Body of pancreas (tissue), 2 donors: ENCODE results near the gene TTF1.

DNA sequence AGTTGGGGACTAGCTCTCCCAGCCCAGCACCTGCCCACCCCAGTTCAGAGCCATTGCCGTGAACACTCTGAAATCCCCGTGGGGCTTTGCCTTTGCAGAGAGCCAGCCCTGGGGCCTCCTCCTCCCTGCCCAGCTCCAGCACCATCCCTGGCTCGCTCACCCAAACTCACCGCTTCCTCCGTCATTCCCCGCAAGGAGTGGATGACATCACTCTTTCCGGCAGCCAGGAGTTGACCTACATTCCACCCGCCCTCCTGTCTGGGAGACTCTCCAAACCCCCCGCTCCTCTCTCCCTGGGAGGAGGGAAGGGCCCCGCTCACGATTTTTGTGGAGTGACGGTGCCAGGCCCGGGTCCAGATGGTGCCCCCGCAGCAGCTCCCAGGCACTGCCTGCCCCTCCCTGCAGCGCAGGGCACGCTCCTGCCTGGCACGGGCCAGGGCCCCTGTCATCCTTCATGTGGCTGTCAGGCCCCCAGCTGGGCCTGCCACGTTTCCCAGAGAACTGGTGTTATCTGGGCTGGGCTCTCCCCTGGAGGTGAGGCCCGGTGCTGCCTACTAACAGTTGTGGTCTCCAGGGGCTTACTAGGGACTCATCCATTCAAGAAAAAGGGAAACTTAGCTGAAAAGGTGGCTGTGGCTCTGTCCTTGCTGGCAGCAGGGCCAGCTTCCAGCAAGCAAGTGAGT lies 52.2 kb downstream of the NTNG2 start:
- PRO-cap, result bidirectional peak, plus-strand start at position 332 of the sequence, minus-strand start at position 149 of the sequence
- RAMPAGE, long total RNA, 2 experiments, result no peak in any of the 2 experiments

- PRO-cap, result unidirectional peak, minus-strand start at chr9:132243653
- RAMPAGE, long total RNA, 2 experiments, result no peak in any of the 2 experiments
Observed at GRCh38 chr9:132243296-132243865, 81.5 kb downstream of the NTNG2 start.

GRCh38 chr9:132318896-132319917 lies 35.6 kb downstream of the SETX start:
- PRO-cap, result no peak
- RAMPAGE, long total RNA, 2 experiments, result start-site peak on the minus strand in 1 of 2 experiments, at chr9:132319618-132319702 at its widest, 6 reads per replicate

DNA sequence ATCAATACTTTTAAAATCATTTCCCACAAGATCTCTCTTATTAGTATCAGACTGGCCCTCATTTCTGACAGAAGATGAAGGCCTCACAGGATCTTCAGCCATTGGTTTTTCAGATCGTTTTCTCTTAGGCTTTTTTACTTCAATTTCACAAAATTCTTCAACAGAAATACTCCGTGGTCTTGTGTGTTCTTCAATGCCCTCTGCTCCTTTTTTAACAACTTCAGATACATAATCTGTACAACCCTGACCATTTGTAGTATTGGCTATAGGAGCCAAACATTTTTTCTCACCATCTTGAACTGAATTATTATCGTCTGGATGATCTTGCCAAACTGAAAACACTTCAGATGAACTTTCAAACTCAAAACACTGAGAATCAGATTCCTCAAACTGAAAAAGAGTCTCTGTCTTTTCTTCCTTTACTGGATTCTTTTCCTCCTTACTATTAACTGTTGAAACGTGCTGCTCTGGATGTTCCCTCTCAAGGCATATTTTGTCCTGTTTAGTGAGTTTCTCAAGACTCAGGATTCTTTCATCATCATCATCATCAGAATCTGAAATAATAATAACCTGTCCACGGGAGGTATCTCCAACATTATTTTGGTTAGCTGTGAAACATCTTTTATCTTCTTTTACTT lies 26.7 kb downstream of the SETX start:
- PRO-cap, result no peak
- RAMPAGE, long total RNA, 2 experiments, result no peak in any of the 2 experiments

GRCh38 chr9:132383430-132384003 lies 23.1 kb downstream of the TTF1 start:
- PRO-cap, result no peak
- RAMPAGE, long total RNA, 2 experiments, result no peak in any of the 2 experiments

DNA sequence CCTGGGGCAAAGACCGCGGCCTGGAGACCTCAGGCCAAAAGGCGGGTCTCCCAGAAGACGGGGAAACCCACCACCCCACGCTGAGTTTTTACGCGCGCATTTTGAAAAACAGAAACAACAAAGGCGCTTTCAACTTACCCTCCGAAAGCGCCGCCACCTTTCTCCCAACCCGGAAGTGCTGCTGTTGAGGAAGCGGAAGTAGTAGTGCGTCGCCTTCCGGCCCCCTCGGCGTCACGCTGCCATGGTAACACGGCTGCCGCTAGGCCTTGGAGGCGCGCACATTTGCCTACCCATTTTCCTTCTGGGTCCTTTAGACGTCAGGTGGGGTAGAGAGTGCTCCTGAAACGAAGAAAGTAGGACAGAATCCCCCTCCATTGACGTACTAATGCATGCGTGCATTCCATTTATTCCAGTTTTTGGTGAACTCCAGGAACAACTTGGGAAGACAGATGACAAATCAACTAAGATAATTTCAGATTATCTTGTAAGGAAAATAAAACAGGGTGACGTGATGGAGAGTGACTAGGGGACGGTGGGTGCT lies at the start of gene TTF1:
TTF1 (minus strand) TSS at position 189 of the 541 bp plus-strand sequence.
- PRO-cap, result bidirectional peak, plus-strand start at position 247 of the sequence, minus-strand start at position 177 of the sequence
- RAMPAGE, long total RNA, 2 experiments, result start-site peak on the minus strand in 2 of 2 experiments, centred at position 173 of the sequence, 35 to 60 reads per replicate

- PRO-cap, result bidirectional peak, plus-strand start at chr9:132770348, minus-strand start at chr9:132770232
- RAMPAGE, long total RNA, 2 experiments, result no peak in any of the 2 experiments
Observed at GRCh38 chr9:132769947-132770862, 99.9 kb downstream of the GTF3C4 start.

GRCh38 chr9:132942059-132942305 lies 2.4 kb downstream of the TSC1 start:
- PRO-cap, result no peak
- RAMPAGE, long total RNA, 2 experiments, result no peak in any of the 2 experiments

DNA sequence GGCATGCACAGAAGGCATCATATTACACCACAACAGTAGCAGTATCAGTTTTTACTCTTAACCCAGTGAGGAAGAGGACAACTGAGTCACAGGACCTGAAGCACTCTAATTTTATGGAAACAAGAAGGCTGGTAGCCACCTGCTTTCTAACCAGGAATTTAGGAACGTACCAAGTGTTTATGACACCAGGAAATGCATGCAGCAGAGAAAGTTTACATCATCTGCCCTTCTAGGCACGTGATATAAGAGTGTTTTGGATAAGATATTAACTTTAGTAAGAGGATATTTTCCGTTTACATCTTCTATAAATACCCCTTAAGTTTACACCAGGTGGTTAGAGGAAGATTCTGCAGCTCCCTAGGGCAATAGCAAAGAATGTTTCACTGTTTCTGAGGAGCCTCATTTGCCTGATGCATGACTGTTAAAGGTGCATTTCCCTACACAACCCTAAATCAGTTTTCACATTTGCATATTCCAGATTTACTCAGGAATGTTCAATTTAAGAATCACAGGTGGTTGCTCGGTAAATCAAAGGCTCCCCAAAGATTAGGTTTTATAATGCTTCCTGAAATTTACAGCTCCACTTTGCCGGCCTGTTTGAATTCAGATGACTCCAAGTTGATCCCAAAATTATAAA lies 1.8 kb downstream of the TSC1 start:
- PRO-cap, result no peak
- RAMPAGE, long total RNA, 2 experiments, result no peak in any of the 2 experiments

- PRO-cap, result no peak
- RAMPAGE, long total RNA, 2 experiments, result no peak in any of the 2 experiments
Observed at GRCh38 chr9:133031596-133032136, 869 bp downstream of the GTF3C5 start.

DNA sequence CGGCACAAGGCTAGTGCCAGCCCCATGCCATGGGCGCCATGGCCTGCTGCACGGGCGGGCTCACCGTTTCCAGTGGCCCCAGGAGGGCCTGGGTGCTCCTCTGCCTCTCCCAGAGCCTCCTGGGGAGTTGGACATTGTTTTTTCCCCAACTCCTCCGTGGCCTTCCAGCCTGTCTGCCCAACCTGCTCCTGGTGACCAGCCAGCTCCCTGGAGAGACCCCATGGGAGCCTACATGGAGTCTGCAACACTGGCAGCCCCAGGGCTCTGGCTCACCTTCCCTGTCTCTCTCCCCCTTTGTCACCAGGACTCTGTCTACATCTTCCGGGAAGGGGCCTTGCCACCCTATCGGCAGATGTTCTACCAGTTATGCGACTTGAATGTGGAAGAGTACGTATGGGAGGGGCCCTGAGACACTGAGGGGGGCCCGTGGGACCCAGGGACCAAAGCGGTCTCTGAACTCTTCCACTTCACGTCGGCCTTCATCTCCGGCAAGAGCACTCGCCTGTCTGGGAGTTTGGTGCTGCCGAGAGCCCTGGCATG lies 6.0 kb upstream of the CEL start:
- PRO-cap, result no peak
- RAMPAGE, long total RNA, 2 experiments, result no peak in any of the 2 experiments

GRCh38 chr9:133103141-133103900 lies 17.7 kb downstream of the RALGDS start:
- PRO-cap, result no peak
- RAMPAGE, long total RNA, 2 experiments, result start-site peak on the minus strand in 1 of 2 experiments, at chr9:133103625-133103827 at its widest, 6 reads per replicate

DNA sequence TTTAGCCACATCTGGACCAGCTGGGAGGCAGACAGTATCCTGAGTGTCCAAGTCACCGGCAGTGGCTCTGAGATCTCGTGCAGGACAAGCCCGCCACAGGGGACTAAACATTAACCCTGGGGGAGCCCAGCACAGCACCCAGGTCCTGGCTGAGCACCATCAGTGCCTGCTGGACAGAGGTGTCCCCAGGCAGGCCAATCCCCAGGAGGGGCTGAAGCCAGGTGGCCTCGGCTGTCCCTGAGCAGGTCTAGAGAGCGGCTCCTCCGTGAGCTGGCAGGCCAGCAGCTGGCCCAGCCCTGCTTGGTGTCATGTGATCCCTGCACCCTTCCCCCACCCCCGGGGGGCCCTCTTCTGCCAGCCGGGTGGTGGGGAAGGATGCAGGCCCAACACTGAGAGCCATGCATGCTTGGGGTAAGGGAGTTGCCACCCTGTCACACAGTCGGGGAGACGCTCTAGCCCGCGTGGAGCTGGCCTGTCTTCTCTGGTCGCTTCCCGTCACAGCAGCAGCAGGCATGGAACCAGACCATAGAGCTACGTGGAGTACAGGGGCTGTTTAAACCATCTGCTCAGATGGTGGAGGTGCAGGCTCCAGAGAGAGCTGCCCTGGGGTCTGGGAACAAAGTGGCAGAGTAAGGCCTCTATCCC lies 7.1 kb downstream of the RALGDS start:
- PRO-cap, result no peak
- RAMPAGE, long total RNA, 2 experiments, result no peak in any of the 2 experiments

- PRO-cap, result unidirectional peak, plus-strand start at chr9:133120648
- RAMPAGE, long total RNA, 2 experiments, result no peak in any of the 2 experiments
Observed at GRCh38 chr9:133119870-133120844, 883 bp downstream of the RALGDS start.

GRCh38 chr9:133148707-133149865 lies 14.6 kb downstream of the GBGT1 start:
- PRO-cap, result bidirectional peak, plus-strand start at chr9:133148927, minus-strand start at chr9:133148972; bidirectional peak, plus-strand start at chr9:133149663, minus-strand start at chr9:133149207
- RAMPAGE, long total RNA, 2 experiments, result no peak in any of the 2 experiments

DNA sequence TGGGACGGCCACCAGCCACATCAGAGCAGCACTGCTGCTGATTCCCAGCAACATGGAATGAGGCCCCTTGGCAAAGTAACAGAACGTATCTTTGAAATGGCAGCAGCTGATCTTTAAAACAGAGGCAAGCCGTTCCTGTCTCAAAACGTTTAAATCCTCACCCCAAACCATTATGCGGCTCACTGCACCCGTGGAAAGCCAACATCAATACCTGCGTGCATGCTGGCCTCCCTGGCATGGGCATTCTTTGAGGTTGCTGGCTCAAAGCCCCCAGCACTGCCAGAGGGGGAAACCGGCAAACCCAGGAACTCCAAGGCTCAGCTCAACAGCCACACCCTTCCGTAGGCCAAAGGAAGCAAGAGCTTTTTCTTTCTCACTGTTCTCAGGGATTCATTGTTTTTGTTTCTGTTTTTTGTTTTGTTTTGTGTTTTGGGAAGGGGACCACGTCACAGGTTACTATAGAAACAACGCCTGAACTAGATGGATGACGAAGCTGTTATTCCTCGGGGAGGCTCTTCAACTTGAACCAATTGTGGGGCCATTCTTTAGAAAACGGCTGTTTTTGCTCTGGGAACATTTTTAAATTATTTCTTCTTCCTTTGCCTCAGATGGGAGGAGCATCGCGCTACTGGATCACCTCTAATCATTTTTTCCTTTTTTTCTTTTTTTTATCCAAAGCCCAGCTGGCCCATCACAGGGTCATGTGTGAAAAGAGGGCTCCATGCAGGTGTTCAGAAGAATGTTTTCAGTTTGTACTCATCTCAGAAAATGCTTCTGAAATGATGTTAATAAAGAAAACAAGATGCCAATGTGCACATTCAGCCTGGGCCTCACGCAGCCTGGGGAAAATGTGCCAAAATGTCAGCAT lies 28.3 kb upstream of the OBP2B start:
- PRO-cap, result no peak
- RAMPAGE, long total RNA, 2 experiments, result no peak in any of the 2 experiments

DNA sequence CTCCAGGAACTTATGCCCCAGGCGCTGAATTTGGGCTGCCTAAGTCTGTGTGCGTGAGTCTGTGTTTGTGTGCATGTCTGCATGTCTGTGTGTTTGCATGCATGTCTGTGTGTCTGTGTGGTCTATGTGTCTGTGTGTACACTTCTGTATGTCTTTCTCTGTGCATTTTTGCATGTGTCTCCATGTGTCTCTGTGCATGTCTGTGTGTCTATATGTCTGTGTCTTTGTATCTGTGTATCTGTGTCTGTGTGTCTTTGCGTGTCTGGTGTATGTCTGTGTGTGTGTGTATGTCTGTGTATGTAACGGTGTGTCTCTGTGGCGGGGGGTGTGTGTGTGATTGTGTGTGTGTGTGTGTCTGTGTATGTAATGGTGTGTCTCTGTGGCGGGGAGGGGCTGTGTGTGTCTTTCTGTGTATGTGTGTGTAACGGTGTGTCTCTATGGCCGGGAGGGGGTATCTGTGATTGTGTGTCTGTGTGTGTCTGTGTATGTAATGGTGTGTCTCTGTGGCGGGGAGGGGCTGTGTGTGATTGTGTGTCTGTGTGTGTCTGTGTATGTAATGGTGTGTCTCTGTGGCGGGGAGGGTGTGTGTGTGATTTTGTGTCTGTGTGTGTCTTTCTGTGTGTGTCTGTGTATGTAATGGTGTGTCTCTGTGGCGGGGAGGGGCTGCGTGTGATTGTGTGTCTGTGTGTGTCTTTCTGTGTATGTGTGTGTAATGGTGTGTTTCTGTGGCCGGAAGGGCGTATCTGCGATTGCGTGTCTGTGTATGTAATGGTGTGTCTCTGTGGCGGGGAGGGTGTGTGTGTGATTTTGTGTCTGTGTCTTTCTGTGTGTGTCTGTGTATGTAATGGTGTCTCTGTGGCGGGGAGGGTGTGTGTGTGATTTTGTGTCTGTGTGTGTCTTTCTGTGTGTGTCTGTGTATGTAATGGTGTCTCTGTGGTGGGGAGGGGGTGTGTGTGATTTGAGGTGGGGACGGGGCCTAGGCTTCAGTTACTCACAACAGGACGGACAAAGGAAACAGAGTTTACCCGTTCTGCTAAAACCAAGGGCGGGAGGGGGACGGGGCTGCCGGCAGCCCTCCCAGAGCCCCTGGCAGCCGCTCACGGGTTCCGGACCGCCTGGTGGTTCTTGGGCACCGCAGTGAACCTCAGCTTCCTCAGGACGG lies 45.9 kb upstream of the OBP2B start:
- PRO-cap, result no peak
- RAMPAGE, long total RNA, 2 experiments, result start-site peak on the minus strand in 1 of 2 experiments, centred at position 546 of the sequence, 30 reads per replicate

DNA sequence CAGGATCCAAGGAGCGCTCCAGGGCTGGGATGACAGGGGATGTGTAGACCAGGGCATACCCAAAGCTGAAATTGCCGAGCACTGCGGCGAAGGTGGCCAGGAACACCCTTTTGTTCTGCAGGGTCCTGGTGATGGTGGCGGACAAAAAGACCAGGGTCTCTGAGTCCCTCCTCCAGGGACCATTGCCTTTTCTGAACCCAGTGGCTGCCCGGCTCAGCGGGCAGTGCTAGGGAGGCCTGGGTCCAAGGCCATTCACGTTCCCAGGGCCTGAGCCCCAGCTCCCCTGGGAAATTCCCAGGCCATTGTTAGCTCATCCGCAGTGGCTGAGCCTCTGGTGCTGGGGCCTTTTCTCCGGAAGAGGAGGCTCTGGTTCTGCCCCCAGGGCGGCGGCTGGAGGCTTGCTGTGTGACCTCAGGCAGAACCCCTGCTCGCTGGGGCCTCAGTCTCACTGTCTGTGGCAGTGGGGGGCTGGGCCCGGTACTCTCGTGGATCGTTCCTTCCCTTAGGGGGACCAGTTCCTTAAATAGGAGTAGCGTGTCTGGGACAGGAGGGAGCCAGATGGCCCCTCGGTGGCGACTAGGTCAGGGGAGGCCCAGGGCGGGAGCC lies 504 bp downstream of the SLC2A6 start:
- PRO-cap, result no peak
- RAMPAGE, long total RNA, 2 experiments, result no peak in any of the 2 experiments

- PRO-cap, result no peak
- RAMPAGE, long total RNA, 2 experiments, result no peak in any of the 2 experiments
Observed at GRCh38 chr9:133881682-133882651, 110.2 kb downstream of the VAV2 start.

GRCh38 chr9:133960250-133961150 lies 31.6 kb downstream of the VAV2 start:
- PRO-cap, result no peak
- RAMPAGE, long total RNA, 2 experiments, result no peak in any of the 2 experiments